AG10803 (cell line): ENCODE data around the genes TMEM79, RHBG, NES and ISG20L2.

DNA sequence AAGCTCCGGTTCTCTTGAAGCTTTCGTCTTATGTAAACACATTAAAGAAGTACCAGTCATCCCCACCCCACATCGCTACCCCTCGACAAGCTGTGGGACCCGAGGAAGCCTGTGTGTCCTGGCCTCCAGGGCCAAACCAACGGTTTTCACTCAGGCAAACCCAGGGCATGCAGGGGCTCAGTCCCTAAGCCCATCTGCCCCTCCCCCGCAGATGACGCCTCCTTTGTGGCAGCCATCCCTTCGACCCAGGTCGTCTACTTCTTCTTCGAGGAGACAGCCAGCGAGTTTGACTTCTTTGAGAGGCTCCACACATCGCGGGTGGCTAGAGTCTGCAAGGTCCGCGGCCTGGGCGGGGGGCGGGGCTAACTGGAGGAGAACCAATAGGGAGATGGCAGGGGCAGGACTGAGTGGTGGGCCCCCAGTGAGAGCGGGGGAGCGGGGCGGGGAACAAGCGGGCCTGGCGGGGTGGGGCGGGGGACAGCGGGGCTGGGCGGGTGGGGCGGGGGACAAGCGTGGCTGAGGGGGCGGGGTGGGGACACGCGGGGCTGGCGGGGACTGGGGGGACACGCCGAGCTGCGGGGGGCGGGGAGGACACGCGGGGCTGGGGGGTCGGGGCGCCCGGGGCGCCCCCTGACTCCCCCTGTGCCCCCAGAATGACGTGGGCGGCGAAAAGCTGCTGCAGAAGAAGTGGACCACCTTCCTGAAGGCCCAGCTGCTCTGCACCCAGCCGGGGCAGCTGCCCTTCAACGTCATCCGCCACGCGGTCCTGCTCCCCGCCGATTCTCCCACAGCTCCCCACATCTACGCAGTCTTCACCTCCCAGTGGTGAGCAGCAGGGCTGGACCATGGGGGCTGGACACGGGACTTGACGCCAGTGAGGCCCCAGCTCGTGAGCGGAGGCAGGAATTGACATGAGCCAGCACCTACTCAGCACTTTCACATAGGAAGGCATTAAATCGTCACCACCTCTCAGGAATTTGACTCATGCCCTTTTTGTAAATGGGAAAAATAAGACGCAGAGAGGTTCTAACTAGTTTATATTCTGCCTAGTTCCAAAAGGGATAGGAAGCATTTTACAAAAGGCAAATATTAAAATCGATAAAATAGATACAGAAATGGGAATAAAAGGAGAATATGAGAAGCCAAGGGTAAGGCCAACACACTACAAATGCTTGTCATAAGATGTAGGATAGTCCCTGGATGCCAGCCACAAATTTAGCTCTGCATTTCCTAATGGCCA is 7.7 kb downstream of the SEMA4A start:
- RRBS: 0% methylated on average over 3 of the region's 60 CpGs

GRCh38 chr1:156214135-156214892 is 1.5 kb downstream of the PMF1 start:
- RRBS: no CpG with 5 or more reads among the region's 15 CpGs

GRCh38 chr1:156230515-156231050 is 11.4 kb upstream of the BGLAP start:
- RRBS: no CpG with 5 or more reads among the region's 9 CpGs

GRCh38 chr1:156283749-156284612 is at the start of gene TMEM79:
TMEM79 (plus strand) TSS chr1:156284325.
- RRBS: no CpG with 5 or more reads among the region's 8 CpGs

GRCh38 chr1:156368760-156369521 is at the start of gene RHBG:
RHBG (plus strand) TSS chr1:156369211.
- RRBS: 2% methylated on average over 20 of the region's 48 CpGs

DNA sequence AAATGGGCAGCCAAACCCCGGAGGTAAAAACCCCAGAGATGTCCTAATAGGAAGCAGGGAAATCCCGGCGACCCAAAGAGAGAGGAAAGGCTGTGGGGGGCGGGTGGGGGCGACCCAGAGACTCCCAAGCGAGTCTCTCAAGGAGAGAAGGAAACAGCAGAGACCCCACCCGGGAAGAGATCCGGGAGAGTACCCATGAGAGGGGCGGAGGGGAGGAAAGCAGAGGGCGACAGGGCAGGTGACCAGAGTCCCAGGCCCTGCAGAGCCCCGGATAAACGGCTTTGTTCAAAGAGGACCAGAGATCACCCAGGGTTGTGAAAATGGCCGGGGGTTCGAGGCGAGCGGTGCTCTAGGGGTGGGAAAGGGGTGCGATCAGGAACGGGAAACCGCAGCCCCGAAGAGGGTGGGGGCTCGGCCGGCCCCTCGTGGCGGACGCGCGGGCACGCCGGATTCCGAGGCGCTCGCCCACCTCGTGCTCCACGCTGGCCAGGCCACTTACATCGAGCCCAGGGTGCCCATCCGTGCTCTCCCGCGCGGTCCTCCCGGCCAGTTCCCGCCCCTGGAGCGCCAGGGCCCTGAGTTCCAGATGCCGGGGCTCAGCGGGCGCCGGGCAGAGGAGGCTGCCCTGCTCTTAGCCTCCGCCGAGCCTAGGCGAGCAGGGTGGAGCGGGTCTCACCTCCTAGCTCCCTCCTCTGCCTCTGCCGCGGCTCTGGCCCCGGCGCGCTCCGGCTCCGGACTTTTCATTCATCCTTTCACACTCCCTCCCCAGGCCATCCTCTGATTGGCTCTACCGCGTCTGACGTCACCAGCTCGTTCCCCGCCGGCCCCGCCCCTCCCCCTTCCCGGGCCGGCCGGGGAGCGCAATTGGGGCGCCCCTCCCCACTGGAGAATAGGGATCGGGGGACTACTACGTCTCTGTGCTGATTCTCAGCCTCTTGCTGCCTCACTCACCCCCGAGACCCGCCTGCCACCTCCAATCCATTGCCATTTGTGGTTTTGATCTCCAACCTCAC is 52.4 kb downstream of the RHBG start:
- RRBS: 3% methylated on average over 42 of the region's 73 CpGs

DNA sequence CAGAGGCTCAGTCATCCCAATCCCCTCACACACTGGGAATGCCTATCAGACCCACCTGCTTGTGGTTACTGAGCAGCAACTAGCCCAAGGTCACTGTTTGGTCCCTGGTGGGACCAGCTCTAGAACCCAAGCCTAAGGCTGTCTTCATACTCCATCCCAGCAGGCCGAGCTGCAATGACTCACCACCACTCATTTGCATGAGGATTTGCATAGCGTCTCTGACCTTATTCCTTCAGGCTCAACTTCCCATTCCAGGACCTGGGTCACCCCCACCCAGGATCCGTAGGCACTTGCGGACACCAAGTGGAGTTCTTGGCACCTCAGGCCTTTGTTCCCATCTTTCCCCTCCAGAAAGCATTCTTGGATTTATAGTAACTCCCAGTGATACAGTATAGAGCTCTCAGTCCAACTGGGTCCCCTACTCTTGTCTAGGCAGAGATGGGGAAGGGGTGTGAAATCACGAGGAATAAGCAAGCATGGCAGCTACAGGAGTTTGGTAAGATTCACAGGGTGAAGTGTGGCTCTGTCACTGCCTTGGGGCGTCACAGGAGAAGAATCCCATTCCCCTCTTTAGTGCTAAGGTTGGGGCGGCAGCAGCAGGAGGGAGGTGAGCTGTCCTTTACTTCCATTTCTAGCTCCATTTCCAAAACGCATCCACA is 8.9 kb downstream of the MEF2D start:
- RRBS: no CpG with 5 or more reads among the region's 8 CpGs

DNA sequence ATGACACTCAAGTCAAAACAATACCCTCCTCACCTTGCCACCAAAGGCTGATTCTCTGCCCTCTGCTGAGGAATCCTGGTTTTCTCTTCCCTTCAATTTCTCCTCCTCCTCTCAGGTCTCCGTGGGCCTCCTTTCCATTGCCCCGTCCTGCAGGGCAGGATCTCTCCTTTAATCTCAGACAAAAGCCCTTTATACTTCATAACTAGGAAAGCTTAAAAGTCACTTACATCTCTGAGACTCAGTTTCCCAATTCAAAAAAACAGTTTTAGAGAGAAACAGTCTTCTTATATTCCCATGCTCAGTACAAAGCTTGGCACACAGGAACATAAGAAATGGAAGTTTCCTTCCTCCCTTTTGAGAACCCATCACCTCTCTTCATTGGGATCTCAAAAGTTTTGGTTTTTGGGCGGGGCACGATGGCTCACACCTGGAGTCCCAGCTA is 5.4 kb downstream of the MEF2D start:
- RRBS: no CpG with 5 or more reads among the region's 4 CpGs

GRCh38 chr1:156504008-156504693 is 3.6 kb upstream of the MEF2D start:
- RRBS: no CpG with 5 or more reads among the region's 6 CpGs

- RRBS: under 1% methylated on average over 16 of the region's 20 CpGs
Measured at GRCh38 chr1:156572037-156572420, 336 bp downstream of the IQGAP3 start.

DNA sequence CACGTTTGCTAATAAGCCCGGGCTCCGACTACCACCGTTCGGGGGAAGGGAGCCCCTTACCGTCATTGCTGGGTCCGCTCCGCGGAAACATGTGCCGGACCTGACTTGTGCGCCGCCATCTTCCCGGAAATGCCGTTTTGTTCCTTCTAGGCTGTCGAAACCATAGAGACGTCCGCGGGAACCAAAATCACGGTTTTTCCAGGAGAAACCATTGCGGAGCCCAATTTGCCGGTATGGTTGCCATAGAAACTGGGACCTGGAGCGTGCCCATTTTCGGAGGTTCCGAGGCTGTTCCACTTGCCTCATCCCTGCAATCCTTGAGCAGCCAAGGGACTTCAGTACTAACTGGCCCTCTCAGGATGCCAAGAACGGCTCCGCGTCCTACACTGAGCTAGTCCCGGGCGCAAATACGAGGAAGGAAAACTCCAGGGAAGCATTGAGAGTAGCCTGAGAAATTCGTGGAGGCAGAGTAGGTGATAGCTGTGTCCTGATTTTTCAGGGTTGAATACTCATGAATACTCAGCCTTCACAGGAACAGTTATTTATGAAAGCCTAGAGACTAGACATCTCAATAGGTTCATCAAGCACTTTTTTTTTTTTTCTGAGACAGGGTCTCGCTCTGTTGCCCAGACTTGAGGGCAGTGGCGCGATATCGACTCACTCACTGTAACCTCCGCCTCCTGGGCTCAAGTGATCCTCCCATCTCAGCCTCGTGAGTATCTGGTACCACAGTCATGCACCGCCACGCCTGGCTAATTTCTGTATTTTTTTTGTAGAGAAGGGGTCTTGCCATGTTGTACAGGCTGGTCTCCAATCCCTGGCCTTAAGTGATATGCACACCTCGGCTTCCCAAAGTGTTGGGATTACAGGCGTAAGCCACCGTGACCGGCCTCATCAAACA is 10.0 kb downstream of the NAXE start:
- RRBS: 2% methylated on average over 14 of the region's 43 CpGs

GRCh38 chr1:156615199-156615593 is 4.0 kb upstream of the HAPLN2 start:
- RRBS: no CpG with 5 or more reads among the region's 3 CpGs

DNA sequence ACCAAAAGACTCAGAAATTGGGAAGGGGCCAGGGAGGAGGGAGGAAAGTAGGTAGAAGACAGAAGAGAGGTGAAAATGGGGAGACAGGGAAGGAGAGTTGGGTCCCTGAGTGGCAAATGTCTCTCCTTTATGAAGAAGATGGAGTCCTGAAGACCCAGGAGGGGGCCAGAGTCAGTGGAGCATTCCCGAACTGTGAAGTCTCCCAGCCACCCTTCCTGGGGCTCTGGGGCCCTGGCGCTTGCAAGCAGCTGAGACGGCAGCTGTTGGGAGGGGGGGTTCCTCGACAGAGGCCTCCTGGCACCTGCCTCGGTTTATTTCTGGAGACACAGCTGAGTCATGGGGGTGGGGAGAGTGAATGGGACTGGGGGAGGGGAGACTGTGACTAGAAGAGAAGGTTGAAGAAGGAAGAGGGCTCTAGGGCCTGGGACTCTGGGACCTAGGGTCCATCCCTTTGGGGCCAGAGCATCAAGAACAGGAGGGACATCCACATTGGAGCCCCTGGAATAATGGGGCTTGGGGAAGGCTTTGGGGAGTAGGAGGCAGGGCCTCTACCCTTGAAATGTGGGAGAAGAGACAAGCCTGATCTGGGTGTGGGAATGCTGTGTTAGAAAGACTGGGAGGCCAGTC is 14.0 kb downstream of the NES start:
- RRBS: no CpG with 5 or more reads among the region's 5 CpGs

GRCh38 chr1:156669671-156670018 is 7.6 kb downstream of the NES start:
- RRBS: no CpG with 5 or more reads among the region's 4 CpGs

DNA sequence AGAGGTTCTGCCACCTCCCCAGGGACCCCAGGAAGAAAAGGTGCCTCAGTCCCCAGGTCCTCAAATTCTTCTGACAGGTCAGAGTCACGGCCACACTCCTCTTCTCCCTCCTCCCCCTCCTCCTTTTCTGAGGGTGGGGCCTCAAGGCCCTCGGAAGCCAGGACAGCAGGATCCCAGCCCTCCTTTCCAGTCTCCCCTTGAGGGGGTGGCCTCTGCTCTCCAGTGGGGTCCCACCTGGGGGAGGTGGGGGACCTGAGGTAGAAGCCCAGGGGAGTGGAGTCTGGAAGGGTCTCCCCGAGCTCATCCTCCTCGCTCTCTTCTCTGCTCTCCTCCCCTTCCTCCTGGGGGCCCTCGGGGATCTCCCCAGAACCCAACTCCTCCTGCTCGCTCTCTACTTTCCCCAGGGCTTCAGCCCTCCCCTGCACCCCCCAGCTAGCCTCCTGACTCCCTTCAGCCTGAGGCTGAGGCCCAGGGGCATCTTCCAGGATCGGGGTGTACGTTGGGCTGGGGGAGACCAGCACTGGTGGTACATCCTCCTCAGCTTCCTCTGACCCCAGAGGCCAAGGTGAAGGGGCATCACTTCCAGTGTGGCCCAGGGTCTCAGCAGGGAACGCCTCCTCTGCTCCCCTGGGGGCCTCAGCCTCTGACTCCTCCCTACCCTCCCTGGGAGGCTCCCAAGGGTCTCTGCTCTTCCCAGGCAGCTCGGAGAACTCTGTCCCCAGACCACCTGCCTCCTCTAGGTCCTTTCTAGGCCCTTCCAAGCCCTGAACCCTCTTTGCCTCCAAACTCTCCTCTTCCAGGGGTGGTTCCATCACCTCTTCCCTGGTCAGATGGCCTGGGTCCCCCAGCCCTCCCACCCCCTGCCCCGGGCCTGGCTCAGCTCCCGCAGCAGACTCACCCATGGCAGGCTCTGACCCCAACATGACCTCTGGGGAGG is 6.9 kb downstream of the NES start:
- RRBS: no CpG with 5 or more reads among the region's 12 CpGs

DNA sequence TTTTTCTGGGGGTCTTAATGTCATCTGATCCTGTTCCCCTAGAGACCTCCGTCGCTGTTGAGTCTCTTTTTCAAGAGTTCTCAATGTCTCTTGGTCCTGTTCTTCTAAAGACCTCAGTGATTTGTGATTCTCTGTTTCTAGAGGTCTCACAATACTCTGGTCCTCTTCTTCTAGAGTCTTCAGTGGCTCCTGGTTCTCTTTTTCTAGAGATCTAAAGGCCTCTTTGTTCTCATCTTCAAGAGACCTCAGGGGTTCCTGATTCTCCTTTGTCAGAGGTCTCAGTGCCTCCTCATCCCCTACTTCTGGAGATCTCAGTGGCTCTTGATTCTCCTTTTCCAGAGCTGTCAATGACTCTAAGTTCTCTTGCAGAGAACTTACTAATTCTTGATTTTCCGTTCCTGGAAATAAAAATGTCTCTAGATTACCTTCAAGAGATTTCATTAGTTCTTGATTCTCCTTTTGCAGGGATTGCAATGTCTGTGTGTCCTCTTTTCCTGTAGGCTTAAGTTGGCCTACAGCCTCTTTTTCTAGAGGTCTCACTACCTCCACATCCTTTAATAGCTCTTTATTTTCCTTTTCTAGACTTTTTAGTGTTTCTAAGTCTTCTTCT is 5.3 kb downstream of the NES start:
- RRBS: no CpG with 5 or more reads among the region's 3 CpGs

- RRBS: 2% methylated on average over 14 of the region's 107 CpGs
Measured at GRCh38 chr1:156676546-156677708, at the start of gene NES. NES (minus strand) TSS chr1:156677407.

- RRBS: no CpG with 5 or more reads among the region's 7 CpGs
Measured at GRCh38 chr1:156704192-156704581, 1.2 kb downstream of the CRABP2 start.

GRCh38 chr1:156728296-156729404 is at the start of gene ISG20L2:
ISG20L2 (minus strand) TSS chr1:156728766.
- RRBS: 2% methylated on average over 19 of the region's 89 CpGs

- RRBS: 1% methylated on average over 32 of the region's 44 CpGs
Measured at GRCh38 chr1:156767720-156768386, 518 bp downstream of the PRCC start.